CD14-positive monocyte (primary cell): ENCODE measurements around the genes SERBP1 and DIRAS3.

GRCh38 chr1:65422214-65423086 is 2.0 kb downstream of the LEPR start:
- CAGE, long polyA plus RNA, result no peak

GRCh38 chr1:65425244-65426443 is 5.2 kb downstream of the LEPR start:
- CAGE, long polyA plus RNA, result no peak

- CAGE, long polyA plus RNA, result no peak
Measured at GRCh38 chr1:65470843-65472109, 50.8 kb downstream of the LEPR start.

DNA sequence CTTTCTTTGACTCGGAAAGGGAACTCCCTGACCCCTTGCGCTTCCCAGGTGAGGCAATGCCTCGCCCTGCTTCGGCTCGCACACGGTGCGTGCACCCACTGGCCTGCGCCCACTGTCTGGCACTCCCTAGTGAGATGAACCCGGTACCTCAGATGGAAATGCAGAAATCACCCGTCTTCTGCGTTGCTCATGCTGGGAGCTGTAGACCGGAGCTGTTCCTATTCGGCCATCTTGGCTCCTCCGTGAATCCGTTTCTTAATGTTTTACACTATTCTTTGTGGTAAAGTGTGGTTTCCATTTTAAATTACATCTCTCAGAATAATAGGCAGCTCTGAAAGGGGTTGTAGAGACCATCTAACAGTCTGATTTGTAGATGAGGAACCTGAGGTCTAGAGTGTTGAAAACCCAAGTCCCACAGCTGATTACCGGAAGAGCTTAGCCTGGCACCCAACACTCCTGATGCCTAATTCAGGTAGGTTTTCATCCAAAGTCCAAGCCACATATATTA is 143.9 kb downstream of the LEPR start:
- CAGE, long polyA plus RNA, result no peak

GRCh38 chr1:66250436-66250932 is 283.5 kb upstream of the SGIP1 start:
- CAGE, long polyA plus RNA, result no peak

- CAGE, long polyA plus RNA, result no peak
Measured at GRCh38 chr1:66300325-66300901, 233.5 kb upstream of the SGIP1 start.

DNA sequence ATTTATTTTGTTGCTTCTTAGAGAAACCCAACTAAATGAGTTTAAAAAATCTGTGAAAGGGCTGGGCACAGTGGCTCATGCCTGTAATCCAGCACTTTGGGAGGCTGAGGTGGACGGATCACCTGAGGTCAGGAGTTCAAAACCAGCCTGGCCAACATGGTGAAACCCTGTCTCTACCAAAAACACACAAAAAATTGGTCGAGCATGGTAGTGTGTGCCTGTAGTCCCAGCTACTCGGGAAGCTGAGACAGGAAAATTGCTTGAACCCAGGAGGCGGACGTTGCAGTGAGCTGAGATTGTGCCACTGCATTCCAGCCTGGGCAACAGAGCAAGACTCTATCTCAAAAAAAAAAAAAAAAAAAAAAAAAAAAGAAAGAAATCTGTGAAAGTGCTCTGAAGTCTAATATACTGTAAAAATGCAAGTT is 164.1 kb upstream of the SGIP1 start:
- CAGE, long polyA plus RNA, result no peak

DNA sequence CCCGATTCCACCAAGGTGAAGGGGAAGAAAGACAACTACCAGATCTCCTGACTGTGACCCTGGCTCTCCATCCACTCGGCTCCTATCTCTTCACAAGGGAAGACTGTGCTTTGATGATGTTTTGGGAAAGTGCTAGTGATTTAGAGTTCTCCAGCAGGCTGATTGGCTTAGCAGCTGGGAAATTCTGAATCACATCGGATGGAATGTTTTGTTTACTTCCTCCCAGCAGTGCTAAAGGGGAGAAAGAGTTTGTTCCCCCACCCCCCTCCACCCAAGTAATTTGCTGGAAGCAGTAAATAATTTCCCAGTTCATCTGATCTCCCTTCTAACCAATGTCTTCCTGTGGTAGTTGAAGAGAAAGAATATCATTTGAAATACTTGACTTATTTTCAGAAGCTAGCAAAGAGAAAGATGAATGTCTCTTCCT is 29.5 kb downstream of the SGIP1 start:
- CAGE, long polyA plus RNA, result no peak

DNA sequence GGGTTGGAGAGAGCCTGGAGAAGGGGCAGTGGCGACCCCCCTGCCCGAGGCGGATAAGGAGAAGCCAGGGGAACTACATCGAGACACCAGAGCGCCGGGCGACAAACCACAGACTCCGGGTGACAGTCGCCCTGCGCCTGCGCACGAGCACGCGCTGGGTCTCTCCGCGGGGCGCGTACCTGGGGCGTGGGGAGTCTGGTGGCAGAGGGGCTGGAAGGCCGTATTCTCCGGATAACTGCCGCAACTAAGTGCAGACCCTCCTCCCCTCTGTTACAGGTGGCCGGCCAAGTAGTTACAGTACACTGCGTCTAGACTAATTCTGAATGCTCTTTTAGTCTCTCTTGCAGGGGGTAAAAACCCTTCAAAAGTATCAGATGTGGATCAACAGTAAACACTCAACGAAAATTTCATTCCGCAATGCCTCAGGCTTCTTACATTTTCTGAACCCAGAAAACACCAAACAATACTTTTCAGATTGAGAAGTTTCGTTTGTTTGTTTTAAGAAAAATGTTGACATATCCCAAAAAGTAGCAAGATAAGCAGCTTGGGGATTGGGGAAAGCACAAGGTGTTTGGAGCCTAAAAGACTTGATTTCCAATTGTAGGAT is 425 bp upstream of the SLC35D1 start:
- CAGE, long polyA plus RNA, result no peak

DNA sequence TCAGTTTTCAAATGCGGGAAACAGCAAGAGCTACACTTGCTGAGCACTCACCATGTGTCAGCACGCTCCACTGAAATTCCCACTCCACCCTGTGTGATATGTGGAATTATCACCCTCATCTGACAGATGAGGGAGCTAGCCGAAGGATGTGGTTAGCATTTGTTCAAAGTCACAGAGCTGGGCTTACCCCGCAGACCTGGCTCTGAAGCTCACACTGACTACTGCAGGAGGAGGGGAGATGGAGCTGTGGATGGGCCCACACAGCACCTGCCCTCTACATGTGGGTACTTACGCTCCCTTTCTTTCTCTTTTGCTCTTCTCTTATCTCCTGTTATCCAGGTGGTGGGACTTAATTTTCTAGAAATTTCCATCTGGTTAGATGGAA is 29.2 kb downstream of the IL12RB2 start:
- CAGE, long polyA plus RNA, result no peak

- CAGE, long polyA plus RNA, result start-site peak on the minus strand at chr1:67430284-67430406, 692 and 556 reads in 2 replicates
Measured at GRCh38 chr1:67429948-67430983, at the start of gene SERBP1. TSS of gene SERBP1 (minus strand) at chr1:67430402.

DNA sequence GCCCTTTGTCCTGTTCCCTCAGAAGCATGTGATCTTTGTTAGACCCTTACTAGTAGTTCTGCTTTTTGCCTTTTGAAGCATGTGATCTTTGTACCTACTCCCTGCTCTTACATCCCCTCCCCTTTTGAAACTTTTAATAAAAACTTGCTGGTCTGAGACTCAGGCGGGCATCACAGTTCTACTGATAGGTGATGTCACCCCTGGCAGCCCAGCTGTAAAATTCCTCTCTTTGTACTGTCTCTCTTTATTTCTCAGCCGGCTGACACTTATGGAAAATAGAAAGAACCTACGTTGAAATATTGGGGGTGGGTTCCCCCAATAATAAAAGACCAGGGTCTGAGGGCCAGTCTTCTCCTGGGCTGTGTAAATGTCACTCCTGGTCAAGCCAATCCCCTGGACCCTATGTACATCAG is 83.9 kb upstream of the SERBP1 start:
- CAGE, long polyA plus RNA, result no peak

GRCh38 chr1:67560729-67561232 is 124.2 kb upstream of the GADD45A start:
- CAGE, long polyA plus RNA, result no peak

DNA sequence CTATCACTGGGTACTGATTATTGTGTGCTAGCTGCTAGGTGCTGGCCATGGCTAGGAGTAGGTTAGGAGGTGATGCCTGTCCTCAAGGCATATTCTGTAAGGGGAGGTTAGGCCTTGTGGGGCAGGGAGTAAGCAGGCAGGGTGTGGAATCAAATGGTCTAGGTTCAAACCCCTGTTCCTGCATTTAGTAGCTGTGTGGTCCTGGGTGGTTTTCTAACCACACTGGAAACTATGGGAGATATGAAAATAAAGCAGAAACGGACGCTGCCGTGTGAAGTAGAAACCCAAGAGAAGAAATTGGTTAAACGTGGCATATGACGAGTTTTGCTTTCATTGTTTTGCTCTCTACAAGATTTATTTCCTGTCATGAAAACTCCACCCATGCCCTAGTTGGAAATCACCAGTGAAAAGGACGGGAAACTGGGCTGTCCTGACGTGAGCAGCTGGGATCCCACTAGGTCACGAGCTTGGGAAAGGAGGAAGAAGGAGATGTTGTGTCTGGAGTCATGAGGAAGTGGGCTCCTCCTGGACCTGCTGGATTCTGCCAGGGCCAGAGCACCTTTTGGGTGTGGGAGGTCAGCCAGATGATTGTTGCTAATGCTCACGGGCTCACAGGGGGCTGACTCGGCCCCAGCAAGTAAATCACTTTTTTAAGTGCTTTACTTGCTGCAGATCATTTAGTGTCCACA is 120.8 kb upstream of the GADD45A start:
- CAGE, long polyA plus RNA, result no peak

- CAGE, long polyA plus RNA, result no peak
Measured at GRCh38 chr1:67586633-67586981, 98.4 kb upstream of the GADD45A start.

DNA sequence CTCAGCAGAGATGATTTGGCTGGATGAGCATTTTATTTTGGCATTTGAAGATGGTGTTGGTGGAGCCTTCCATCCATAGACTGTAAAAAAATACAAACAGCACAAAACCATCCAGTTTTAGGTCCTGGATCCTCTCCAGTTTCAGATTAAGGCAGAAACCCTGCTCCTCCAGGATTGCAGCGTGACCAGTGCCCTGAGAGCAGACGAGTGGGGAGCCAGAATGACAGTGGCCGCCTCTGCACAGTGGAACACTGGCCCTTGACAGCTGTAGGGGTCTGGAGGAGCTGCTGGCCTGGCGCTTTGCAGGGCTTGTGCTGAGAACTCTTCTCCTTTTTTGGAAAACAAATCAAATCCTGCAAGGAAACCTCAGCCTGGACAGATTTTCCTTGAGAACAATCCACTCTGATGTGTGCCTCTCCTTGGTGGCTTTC is 72.1 kb upstream of the GADD45A start:
- CAGE, long polyA plus RNA, result no peak

- CAGE, long polyA plus RNA, result no peak
Measured at GRCh38 chr1:67645497-67646198, 39.4 kb upstream of the GADD45A start.

GRCh38 chr1:67706205-67706697 is 21.2 kb downstream of the GADD45A start:
- CAGE, long polyA plus RNA, result no peak

GRCh38 chr1:67708454-67709103 is 23.6 kb downstream of the GADD45A start:
- CAGE, long polyA plus RNA, result no peak

GRCh38 chr1:68049773-68050901 is at the start of gene DIRAS3:
TSS of gene DIRAS3 (minus strand) at chr1:68050627.
- CAGE, long polyA plus RNA, result no peak